Measurements from ENCODE around the genes GSTCD and LEF1.

DNA sequence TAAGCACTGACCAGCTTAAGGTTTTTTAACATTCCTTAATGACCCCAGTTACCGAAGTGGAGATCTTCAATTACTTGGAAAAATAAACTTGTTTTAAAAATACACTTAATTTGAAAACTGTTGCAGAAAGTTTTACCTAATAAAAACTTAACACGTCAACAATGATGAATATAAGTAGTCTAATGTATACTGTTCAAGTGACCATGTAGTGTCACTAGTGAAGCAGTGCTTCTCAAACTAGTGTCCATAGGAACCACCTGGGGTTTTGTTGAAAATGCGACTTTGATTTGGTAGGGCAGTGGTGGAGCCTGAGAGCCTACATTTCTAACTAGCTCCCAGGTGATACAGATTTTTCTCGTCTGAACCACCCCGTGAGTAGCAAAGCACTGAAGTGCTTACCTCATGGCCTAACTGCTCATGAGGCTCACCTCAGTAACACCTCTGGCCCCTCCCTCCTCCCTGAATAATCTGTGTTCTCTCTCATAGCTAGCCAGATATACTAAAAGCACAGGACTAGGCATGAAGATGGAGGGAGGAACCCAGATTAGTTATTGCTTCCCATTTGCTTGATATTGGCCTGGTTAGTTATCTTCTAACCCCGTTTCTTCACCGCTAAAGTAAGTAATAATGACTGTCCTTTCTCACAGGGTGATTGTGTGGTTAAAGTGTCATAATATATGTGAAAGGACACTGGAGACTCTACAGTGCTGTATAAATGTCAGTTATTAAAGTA lies 1.7 kb upstream of the UBE2D3 start:
- PRO-cap, 2 experiments = peak in 2 of 2 experiments; most common plus-strand start position 493 of the sequence (in 1); most common minus-strand start position 361 of the sequence (in 1)
- RAMPAGE, long total RNA, 5 experiments = no peak in any of the 5 experiments

DNA sequence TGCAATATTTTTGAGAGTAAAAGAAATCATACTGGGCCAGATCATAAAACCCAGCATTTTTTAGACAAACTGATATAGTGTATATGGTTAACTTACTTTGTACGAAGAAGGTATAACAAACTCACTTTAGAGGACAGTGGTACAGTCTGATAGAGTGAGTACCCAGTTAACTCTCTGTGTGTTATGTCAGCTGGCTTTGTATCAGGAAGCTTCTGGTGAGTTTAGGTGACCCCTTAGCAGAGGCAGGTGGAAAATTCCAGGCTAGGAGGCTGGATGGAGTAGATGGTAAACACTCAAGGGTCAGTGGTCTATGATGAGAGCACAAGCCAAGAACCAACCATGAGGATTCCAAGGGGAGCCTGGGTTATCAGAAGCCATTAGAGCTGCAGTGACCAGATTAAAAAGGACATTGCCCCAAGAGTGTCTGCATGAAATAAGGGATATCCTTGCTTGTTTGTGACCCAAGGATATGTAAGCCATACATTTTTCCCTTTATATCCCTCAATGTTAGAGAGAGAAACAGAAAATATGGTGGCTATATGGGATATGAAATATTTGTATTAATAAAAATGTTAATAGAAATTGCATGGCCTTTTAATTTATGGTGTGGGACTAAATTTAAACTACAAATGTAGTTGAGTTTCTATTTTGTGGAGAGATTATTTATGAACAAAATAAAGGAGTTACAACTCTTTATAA lies 227.4 kb upstream of the CENPE start:
- PRO-cap, 2 experiments = no peak in any of the 2 experiments
- RAMPAGE, long total RNA, 5 experiments = no peak in any of the 5 experiments

GRCh38 chr4:105060420-105060982 lies 86.2 kb upstream of the TET2 start:
- PRO-cap, 2 experiments = no peak in any of the 2 experiments
- RAMPAGE, long total RNA, 5 experiments = no peak in any of the 5 experiments

- PRO-cap, 2 experiments = no peak in any of the 2 experiments
- RAMPAGE, long total RNA, 5 experiments = no peak in any of the 5 experiments
These were observed 121.1 kb downstream of the PPA2 start for GRCh38 chr4:105352825-105353153.

DNA sequence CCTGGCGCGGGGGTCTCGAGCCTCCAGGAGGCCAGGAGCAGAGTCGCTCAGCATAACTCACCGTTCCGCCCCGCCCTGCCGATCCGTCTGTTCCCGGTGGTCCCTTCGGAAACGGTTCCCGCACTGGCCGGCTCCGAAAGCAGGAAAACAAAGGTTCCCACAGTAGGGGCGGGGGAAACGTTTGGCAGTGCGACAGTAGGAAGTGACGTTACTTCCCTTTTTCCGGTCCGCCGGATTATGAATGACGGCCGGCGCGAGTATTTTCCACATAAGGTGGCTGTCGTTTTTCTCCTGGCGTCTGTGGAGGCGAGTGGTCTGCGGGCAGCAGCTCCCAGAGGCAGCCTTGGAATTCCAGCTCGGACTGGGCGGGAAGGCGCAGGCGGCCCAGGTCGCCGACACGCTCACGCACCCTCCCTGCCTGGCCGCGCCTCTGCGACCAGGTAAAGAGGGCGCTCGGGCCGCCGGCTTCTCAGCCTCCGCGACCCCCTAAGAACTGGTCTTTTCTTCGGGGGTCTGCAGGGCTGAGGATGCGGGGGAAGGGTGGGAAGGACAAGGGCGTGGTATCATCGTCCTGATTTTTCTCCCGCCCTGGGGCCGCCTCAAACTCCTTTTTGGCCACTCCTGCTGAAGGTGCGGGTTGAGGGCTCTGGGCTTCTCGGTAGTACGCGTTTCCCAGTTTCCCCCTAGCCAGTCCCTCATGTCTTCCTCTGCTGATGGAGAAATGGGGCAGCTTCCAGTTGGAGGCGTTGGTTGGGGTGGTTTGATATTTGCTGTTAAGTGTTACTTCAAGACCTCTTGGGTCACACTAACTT lies at the start of gene GSTCD:
Gene GSTCD (plus strand): TSS at position 208 of the 812 bp plus-strand sequence.
- PRO-cap, 2 experiments = peak in 2 of 2 experiments; most common plus-strand start position 218 of the sequence (in 1); most common minus-strand start position 89 of the sequence (in 2)
- RAMPAGE, long total RNA, 5 experiments = start-site peak on the plus strand in 4 of 5 experiments, centred at positions 224 to 240 of the sequence, 11 to 134 reads per replicate; start-site peak on the minus strand in 3 of 5 experiments, centred at positions 74 to 93 of the sequence, 63 to 313 reads per replicate

DNA sequence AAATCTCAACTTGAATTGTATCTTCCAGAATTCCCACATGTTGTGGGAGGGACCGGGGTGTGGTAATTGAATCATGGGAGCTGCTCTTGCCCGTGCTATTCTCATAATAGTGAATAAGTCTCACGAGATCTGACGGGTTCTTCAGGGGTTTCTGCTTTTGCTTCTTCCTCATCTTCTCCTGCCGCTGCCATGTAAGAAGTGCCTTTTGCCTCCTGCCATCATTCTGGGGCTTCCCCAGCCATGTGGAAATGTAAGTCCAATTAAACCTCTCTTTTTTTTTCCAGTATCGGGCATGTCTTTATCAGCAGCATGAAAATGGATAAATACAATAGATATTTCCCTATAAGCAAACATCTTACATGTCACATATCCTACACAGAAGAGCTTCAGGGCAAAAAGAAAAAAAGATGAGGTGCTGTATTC lies 95.9 kb downstream of the TBCK start:
- PRO-cap, 2 experiments = no peak in any of the 2 experiments
- RAMPAGE, long total RNA, 5 experiments = no peak in any of the 5 experiments

DNA sequence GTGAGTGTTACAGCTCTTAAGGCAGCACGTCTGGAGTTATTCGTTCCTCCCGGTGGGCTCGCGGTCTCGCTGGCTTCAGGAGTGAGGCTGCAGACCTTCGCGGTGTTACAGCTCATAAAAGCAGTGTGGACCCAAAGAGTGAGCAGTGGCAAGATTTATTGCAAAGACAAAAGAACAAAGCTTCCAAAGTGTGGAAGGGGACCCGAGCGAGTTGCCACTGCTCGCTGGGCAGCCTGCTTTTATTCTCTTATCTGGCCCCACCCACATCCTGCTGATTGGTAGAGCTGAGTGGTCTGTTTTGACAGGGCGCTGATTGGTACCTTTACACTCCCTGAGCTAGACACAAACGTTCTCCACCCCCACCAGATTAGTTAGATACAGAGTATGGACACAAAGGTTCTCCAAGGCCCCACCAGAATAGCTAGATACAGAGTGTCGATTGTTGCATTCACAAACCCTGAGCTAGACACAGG lies 156.1 kb upstream of the GIMD1 start:
- PRO-cap, 2 experiments = no peak in any of the 2 experiments
- RAMPAGE, long total RNA, 5 experiments = no peak in any of the 5 experiments

DNA sequence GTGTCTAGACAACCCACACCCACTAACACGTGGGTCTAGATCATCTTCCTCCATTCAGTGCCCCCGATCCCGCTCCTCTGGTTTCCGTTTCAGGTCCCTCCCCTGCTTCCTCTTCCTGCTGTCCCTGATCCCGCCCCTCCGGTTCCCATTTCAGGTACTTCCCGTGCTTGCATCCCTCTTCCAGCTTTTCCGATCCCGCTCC lies 339.0 kb downstream of the PAPSS1 start:
- PRO-cap, 2 experiments = no peak in any of the 2 experiments
- RAMPAGE, long total RNA, 5 experiments = no peak in any of the 5 experiments

DNA sequence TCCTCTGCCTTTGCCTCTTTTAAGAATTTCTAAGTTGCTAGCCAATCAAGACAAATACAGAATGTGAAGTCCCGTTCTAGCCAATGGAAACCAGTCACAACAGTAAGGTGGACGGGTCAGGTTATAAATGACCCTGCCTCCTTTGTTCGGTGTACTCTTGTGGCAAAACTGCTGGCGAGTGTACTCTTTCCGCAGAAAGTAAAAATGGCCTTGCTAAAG lies 1.7 kb upstream of the HADH start:
- PRO-cap, 2 experiments = no peak in any of the 2 experiments
- RAMPAGE, long total RNA, 5 experiments = no peak in any of the 5 experiments

DNA sequence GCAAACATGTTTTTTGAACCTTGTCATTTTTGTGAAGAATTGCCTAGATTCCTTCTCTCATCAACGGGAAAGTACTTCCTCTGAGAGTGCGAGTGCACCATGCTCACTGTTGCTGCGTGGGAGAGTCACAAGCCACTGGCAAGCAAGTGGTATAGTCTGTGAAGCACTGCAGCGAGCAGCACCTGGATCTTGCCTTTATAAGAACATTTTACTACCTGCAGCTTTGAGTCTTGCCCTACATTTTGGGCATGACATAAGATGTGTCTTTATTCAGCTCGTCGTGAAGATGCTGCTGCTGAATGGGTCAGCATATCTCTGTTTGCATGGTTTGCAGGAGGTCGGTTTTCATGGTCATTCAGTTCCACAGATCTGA lies 44.9 kb downstream of the HADH start:
- PRO-cap, 2 experiments = no peak in any of the 2 experiments
- RAMPAGE, long total RNA, 5 experiments = no peak in any of the 5 experiments

GRCh38 chr4:108045563-108046273 lies 56.0 kb downstream of the HADH start:
- PRO-cap, 2 experiments = no peak in any of the 2 experiments
- RAMPAGE, long total RNA, 5 experiments = no peak in any of the 5 experiments

- PRO-cap, 2 experiments = peak in 2 of 2 experiments; most common plus-strand start chr4:108168860 (in 1); most common minus-strand start chr4:108168932 (in 2)
- RAMPAGE, long total RNA, 5 experiments = no peak in any of the 5 experiments
These were observed at the start of gene LEF1 for GRCh38 chr4:108168306-108169712. LEF1 (minus strand) TSS chr4:108168932.

- PRO-cap, 2 experiments = no peak in any of the 2 experiments
- RAMPAGE, long total RNA, 5 experiments = no peak in any of the 5 experiments
These were observed 2.5 kb downstream of the RPL34 start for GRCh38 chr4:108622899-108623352.

DNA sequence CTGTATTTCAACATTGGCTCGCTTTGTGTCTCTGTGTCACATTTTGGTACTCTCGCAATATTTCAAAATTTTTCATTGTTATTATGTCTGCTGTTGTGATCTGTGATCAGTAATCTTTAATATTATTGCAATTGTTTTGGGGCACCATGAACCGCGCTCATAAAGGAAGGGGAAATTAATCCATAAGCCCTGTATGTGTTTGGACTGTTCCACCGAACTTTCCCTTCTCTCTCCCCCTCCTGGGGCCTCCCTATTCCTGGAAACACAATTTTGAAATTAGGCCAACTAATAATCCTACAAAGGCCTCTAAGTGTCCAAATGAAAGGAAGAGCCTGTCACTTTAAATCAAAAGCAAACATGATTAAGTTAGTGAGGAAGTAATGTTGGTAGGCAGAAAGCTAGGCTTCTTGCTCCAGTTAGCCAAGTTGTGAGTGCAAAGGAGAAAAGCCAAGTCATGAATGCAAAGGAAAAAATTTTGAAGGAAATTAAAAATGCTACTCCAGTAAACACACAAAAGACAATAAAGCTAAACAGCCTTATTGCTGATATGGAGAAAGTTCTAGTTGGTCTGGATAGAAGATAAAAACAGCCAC lies 722 bp upstream of the CASP6 start:
- PRO-cap, 2 experiments = no peak in any of the 2 experiments
- RAMPAGE, long total RNA, 5 experiments = no peak in any of the 5 experiments

GRCh38 chr4:109718473-109718807 lies 11.4 kb downstream of the PLA2G12A start:
- PRO-cap, 2 experiments = no peak in any of the 2 experiments
- RAMPAGE, long total RNA, 5 experiments = no peak in any of the 5 experiments

- PRO-cap, 2 experiments = peak in 2 of 2 experiments; most common plus-strand start chr4:110485049 (in 2)
- RAMPAGE, long total RNA, 5 experiments = no peak in any of the 5 experiments
These were observed 8.8 kb downstream of the ENPEP start for GRCh38 chr4:110484631-110485192.

GRCh38 chr4:110516206-110516741 lies 40.3 kb downstream of the ENPEP start:
- PRO-cap, 2 experiments = peak in 2 of 2 experiments; most common minus-strand start chr4:110516501 (in 1)
- RAMPAGE, long total RNA, 5 experiments = no peak in any of the 5 experiments

- PRO-cap, 2 experiments = no peak in any of the 2 experiments
- RAMPAGE, long total RNA, 5 experiments = no peak in any of the 5 experiments
These were observed 19.0 kb upstream of the PITX2 start for GRCh38 chr4:110641934-110642256.

GRCh38 chr4:112111982-112112674 lies 33.1 kb upstream of the FAM241A start:
- PRO-cap, 2 experiments = no peak in any of the 2 experiments
- RAMPAGE, long total RNA, 5 experiments = no peak in any of the 5 experiments

DNA sequence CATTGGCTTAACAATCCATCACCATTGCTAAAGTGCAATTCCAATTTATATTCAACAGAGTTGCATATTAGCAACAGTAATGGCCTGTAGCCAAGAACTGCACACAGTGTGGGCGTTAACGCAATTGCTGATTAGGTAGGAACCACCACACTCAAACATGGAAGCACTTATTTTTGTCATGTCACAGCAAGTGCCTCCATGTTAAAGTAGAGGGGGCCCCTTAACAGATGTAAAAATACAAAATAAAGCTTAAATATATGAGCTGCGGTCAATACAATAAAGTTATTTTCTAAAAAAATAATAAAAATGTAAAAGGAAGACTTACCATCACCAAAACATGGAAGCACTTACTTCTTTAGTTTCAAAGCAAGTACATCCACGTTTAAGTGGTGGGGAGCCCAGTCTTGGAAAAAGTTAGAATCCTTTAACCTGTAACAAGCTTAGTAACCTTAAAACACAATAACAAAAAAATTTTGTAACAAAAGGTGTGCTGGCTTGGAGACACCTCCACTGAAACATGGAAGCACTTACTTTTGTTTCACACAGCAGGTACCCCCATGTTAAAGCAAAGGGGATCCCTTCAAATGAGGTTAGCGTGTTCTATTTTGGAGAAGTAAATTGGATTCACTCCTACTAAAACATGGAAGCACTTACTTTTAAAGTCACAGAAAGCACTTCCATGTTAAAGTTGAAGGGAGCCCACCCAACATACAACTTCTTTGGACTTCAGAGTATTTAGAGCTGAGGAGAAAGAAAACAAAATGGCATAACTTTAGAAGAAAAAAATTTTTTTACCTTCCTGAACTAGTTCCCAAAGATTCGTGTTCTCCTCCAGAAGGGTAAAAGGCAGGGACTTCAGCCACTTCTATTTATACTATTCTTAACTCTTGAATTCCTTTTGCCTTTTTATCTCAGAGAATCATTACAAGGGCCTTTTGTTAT lies 11.2 kb downstream of the LARP7 start:
- PRO-cap, 2 experiments = no peak in any of the 2 experiments
- RAMPAGE, long total RNA, 5 experiments = no peak in any of the 5 experiments

Measured in thyroid gland (tissue), 7 donors.